ENCODE measurements around a stretch of chr12.

DNA sequence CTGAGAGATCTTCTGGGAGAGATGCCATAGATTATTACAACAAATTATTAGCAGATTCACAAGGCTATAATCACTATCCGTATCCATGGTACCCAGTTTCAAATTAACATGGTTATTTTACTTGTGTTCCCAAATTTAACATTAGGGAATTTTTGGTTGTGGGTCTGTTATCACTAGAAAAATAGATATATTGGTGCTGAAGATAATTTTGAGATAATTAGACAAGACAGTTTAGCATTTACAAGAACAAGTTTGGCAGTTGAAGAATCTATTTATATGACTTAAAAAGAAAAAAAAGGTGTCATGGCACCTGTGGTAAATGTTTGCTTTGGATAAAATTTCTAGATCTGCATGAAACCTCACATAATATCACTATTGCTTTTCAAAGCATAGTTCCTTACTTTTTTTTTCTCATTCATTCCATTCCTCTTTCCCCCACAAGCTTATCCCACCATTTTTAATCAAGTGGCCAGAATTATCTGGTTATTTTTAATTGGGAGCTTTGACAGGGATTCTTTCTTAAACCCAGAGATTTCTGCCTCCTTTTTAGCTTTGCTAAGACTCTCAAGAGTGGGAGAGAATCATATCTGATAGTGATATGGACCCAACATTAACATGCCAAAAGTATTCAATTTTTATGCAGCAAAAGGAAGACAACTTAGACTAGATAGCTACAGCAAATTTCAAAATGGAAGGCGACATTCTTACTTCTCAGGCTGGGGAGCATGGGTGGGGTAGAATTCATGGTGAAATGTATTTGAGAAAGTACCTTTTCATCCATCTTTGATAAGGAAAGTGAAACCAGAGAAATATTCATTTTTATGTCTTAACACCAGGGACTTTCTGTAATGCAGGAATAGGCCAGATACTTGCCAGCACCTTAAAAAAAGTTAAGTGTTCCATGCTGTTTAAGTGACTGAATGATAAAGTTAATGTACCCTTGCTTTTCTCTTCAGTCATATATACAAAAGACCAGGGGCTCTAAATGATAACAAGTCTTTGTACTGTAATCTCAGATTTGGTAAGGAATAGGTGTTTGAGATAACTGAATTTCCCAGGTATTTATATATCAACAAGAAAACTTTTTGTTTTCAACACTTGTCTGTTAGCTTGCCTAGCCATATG is 13.6 kb downstream of the BTG1 start:
- CAGE, long polyA plus RNA = no peak
- RRBS = no CpG with 5 or more reads among the region's 2 CpGs

GRCh38 chr12:92137694-92137993 is 8.0 kb downstream of the BTG1 start:
- CAGE, long polyA plus RNA = no peak
- RRBS = no CpG with 5 or more reads among the region's 1 CpG

- CAGE, long polyA plus RNA = no peak
- RRBS = no CpG with 5 or more reads among the region's 1 CpG
These were observed 6.7 kb downstream of the BTG1 start for GRCh38 chr12:92138874-92139324.

DNA sequence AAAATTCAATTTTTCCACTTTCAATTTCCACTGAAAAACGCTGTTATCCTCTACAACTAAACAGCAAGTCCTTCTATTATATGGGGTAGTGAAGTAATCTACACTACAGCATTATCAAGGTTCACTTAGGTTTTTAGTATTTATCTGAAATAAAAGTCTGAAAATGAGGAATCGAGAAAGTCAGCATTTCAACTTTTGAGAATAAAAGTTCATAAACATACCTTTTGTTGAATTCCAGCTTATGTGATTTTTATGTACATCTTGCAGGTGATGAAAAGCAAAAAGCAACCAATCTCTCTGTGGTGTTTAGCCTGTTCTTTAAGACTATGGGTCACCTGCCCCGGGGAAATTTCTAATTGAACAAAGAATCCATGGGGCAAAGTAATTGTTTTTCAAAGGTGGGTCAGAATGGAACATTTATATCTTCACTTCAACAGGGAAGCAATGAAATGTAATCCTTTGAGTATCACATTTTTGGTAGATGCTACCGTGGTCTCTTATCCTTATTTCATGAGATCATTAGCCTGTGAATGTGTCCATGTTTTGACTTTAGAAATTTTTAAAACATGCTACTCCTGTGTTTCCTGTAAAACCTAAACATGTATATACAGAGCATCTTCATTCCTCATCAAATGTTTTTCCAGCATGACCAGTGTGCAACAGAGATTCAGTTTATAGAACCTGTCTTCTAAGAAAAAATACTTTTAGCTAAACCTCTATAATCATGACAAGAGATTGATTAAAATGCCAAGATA is 3.1 kb downstream of the BTG1 start:
- CAGE, long polyA plus RNA = no peak
- RRBS = no CpG with 5 or more reads among the region's 4 CpGs

DNA sequence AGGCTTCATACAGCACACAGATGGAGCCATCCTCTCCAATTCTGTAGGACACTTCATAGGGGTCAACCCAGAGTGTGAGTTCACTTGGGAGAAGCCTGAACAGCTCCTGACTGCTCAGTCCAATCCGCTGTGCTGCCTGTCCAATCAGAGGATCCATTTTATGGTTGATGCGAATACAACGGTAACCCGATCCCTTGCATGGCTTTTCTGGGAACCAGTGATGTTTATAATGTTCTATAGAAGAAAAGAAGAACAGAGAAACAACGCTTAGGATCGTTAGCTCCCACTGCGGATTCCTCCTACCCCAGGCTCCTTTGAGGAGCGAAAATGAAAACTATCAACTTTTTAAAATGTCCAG is 1.5 kb downstream of the BTG1 start:
- CAGE, long polyA plus RNA = no peak
- RRBS = no CpG with 5 or more reads among the region's 8 CpGs

DNA sequence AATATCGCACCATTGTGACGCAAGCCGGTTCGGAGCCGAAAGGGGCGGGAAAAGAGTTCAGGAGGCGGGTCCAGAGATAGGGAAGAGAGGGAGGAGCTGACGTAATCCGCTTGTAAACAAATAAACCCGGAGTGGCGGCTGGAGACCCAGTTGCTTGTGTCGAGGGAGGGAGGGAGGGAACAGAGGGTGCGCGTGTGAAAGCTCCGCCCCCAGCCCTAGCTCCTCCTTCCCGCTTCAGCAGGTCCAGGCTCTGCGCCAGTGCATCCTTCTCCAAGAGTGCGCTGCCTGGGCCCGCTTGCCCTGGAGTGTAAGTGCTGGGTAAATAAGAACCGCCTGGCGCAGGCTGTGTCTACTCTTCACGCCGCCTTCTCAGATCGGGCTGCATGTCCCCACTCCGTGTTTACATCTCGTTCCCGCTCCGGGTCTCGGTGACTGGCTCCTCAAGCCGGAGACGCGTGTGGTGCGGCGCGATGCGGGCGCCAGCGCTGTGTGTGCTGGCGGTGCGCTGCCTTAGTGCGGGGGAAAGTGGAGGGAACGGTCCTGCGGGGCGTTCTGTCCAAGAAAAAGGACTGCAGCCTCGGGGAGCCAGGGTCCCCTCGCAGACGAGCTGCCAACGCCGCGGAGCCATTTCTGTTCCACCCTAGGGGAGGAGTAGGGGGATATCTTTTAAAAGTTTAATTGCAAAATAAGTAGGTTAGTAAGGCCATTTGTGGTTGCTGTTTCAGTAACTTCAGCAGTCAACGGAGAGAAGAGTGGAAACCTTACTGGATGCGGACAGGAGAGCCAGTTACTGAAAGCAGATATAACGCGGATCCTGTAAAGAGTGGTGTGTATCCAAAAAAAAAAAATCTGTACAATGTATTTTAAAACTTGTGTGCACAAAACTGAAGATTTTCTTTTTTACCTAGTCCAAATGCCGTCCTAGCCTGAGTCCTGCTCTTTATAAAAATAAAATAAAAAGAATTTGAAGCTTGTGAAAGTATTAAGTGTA is 586 bp upstream of the BTG1 start:
- CAGE, long polyA plus RNA = no peak
- RRBS = 0% methylated on average over 4 of the region's 55 CpGs

DNA sequence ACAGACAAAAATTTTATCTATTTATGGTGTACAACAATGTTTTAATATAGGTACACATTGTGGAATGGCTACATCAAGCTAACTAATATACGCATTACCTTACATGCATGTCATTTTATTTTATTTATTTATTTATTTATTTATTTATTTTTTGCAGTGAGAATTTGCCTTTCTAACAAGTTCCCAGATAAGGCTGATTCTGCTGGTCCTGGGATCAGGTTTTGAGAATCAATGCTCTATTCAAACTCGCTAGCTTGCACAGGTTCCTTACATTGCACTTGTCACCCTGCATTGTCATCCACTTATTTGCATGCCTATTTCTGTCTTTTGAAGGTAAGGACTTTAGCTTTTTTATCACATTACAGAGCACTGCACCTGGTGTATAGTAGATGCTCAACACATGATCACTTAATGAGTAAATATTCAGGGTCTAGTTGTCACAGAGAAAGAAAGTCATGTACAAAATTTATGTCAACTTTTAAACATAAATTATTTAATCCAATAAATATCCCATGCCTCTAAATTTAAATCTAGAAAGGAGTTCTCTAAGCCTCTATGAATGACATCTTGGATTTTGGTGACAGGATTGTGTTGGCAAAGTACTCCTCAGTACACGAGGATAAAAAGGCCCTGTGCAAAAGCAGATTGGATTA is 219.7 kb upstream of the BTG1 start:
- CAGE, long polyA plus RNA = no peak
- RRBS = no CpG with 5 or more reads among the region's 3 CpGs

DNA sequence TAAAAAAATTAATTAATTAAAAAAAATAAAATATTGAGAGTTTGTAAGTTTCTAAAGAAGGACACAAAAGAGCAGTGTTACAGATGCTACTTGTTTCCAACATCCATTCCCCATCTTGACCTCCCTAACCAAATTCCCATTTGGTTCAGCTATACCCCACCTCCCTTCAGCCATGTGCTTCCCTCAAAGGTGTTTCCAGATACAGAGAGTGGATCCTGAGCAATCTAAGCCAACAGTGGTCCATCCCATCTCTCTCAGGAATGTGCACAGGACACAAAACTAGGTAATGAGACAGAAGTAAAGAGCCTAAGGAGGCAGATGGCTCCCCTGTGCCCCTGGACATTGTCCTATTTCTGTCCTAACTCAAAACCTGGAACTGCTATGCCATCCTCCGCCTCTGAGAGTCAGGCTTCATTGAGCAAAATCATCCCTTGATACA is 200.5 kb upstream of the PLEKHG7 start:
- CAGE, long polyA plus RNA = no peak
- RRBS = no CpG with 5 or more reads among the region's 1 CpG

DNA sequence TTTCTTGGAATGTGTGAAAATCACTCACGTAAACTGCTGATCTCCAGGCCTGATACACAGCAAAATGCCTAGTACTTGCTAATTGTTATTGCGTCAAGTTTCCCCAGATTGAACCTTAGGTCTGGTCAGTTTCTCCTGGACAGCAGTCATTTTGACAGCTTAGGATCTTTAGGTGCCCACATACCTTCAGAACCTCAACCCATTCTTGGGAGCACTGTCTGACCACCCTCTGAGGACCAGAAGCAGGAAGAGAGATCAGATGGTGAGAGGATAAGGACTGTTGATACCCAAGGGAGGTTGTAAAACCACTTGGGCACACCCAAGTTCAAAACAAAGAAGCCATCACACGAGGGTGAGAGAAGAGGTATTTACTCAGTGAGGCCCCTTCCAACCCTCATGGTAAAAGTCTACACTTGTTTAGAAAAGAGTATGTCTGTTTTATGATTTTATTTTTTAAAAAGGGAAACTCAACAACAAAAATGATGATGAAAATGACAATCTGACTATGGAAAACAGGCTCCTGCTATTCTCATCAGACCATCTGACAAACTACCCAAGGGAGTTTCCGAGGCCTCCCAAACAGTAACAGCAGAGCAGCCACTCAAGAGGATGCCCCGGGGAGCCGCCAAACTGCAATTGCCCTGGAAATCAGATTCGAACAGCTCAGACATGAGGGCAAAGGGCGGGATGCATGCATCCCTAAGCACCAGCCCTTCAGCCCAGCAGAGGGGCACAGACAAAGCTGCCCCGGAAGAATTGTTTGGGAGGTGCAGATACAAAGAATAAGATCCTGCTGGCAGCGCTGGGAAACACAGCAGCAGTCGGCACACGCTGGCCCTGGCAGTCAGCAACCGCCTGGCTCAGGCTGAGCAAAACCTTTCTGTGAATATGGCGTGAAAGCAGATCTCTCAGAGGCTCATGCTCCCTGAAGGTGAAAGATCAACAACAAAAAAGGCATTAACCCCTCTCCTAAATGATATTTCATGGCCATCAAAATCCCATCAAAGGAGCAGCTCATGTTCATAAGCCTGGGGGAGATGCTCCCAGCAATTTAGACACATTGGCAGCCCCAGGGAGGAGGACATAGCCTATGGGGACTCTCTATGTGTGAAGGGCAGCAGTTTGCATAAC is 162.5 kb upstream of the PLEKHG7 start:
- CAGE, long polyA plus RNA = no peak
- RRBS = no CpG with 5 or more reads among the region's 14 CpGs

GRCh38 chr12:92561111-92561370 is 141.7 kb upstream of the PLEKHG7 start:
- CAGE, long polyA plus RNA = no peak
- RRBS = no CpG with 5 or more reads among the region's 3 CpGs

- CAGE, long polyA plus RNA = no peak
- RRBS = no CpG with 5 or more reads among the region's 6 CpGs
These were observed 51.6 kb downstream of the PLEKHG7 start for GRCh38 chr12:92754204-92755015.

DNA sequence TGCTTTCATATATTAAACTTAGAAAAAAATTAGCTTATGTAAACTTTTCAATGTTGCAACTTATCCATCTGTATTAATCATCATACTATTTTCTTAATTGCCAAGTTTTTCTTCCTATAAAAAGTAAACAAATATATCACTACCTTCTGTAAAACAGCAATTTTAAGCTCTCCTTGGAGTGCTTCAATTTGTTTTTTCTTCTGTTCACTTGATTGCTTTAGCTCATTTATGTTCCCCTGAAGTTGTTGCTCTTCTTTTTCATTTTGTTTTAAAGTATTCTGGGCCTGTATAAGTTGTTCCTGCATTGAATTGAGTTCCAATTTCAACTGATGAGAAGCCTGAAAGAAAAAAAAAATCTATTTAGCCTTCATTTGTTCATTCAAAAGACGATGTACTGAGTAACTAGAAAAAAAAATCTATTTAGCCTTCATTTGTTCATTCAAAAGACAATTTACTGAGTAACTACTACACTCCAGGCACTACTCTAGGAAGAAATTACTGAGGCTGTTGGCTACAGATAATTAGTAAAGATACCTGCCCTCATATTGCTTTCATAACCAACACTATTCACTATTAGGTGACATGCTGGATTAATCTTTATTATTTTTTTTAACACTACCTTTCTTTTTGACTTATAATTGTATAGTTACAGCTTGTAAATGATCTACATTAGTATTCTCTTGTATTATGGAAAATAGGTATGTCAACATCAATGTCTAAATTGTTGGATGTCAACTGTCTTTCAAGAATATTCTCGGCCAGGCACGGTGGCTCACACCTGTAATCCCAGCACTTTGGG is 96.2 kb downstream of the PLEKHG7 start:
- CAGE, long polyA plus RNA = no peak
- RRBS = no CpG with 5 or more reads among the region's 3 CpGs

- CAGE, long polyA plus RNA = no peak
- RRBS = no CpG with 5 or more reads among the region's 4 CpGs
These were observed 108.7 kb downstream of the EEA1 start for GRCh38 chr12:92820410-92820788.

DNA sequence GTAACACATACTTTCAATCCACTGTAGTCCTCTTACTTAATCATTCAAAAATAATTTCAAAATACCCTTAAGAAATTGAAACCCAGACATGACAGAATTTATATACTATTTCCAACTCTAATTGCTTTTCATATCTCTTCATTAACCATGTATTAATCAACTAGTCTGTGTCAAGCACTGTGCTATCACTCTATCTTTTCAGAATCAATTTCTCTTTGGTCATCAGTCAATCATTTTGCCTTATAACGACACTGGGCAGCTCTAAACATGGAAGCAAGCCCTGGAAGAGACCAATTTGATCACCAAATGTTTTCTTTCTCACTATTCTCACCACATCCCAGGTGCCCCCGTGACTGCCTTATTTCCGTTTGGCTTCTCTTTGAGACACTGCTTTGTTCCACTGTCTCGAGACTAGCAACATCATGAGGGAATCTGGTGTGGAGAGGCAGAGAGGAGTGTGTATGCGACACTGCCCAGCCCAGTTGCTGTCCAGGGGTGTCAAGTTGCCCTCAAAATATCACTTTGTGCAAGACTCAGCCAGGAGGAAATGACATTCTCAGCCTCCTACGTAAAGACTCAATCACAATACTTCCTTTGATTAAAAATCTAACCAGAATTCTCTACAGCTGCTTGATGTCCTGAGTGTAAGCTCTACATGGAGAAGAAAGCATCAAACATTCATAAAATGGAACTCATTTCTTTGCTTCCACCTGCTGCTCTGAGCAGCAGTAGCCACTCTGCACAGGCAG is 48.1 kb upstream of the EEA1 start:
- CAGE, long polyA plus RNA = no peak
- RRBS = no CpG with 5 or more reads among the region's 6 CpGs

DNA sequence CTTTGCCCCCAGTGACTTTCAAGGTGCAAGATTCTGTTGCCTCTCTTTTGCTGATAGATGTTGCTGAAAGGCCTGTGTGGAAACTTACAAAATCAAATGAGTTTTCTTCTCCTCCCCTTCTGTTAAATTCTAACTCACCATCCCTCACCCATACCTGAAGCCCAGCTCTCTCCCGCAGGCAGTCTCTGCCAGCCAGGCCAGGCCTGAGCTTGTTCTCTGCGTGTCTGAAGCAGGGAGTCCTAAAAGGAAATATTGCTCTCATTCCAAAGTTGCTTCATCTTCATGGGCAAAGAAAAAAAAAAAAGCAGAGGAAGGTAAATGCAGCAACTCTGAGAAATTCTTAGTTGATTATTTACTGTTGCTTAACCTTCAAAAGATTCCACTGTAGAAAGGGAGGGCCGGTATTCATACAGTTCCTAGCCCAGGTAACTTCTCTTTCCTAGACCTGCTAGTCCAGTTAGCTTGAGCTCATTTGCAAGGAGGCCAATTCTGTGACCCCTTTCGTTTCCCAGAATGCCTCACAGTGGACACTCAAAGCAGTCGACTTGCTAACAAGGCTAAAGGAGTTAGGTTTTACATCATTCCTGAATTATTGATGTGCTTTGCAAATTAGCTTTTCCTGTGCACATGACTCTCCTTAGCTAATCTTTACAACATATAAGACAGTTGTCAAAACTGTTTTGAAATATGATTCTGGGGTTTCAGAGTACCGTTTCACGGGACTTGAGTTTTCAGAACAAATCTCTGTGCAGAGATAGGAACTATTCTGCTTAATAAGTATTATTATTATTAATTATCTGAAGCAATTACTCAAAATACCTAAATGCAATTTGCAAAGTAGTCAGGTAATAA is 193.6 kb upstream of the EEA1 start:
- CAGE, long polyA plus RNA = no peak
- RRBS = no CpG with 5 or more reads among the region's 7 CpGs

- CAGE, long polyA plus RNA = no peak
- RRBS = no CpG with 5 or more reads among the region's 9 CpGs
These were observed 221.6 kb upstream of the NUDT4 start for GRCh38 chr12:93155977-93156646.

GRCh38 chr12:93376276-93377389 is 1.1 kb upstream of the NUDT4 start:
- CAGE, long polyA plus RNA = no peak
- RRBS = no CpG with 5 or more reads among the region's 12 CpGs

DNA sequence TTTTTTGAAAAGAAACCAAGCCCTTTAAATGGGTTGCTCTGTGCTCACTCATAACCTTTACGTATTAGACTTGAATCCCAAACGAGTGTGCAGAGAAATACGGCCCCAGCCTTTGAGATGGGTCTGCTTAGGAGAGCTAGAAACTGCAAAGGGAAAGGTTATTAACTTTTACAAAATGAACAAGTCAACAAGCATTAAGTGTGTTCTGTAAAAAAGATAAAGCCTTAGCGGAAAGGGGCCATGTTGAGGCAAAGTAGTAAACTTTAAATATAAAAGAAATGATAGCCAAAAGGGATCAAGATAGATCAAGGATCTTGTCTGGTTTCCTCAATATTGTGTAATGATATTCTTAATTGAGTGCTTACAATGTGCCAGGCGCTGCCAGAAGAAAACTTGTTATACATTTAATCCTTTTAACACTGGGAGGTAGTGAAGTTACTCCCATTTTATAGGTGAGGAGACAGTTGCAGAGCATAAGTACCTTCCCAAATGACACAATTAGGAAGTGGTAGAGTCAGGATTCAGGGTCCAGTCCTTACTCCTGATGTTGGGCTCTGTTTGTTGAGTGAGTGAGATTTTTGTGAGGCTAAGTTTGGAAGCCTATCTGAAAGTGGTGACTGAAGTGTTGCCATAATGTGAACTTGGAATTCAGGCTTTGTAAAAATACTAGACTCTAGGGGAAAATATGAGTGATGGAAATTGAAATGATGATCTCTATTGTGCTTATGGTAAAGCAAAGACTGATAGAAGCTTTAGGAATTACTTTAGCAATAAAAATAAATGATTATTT is 2.1 kb downstream of the NUDT4 start:
- CAGE, long polyA plus RNA = no peak
- RRBS = no CpG with 5 or more reads among the region's 5 CpGs

- CAGE, long polyA plus RNA = no peak
- RRBS = no CpG with 5 or more reads among the region's 7 CpGs
These were observed 20.1 kb upstream of the SOCS2 start for GRCh38 chr12:93552268-93552868.

- CAGE, long polyA plus RNA = no peak
- RRBS = 0% methylated on average over 3 of the region's 24 CpGs
These were observed 3.0 kb upstream of the SOCS2 start for GRCh38 chr12:93569320-93570113.

All from mammary epithelial cell (primary cell).